GM23248 (cell line): ENCODE data around the genes WSB2, PRKAB1 and BICDL1.

GRCh38 chr12:116926238-116926591 is 15.5 kb downstream of the FBXW8 start:
- RAMPAGE, long total RNA, result no peak

GRCh38 chr12:117028473-117029211 is 70.6 kb downstream of the TESC start:
- RAMPAGE, long total RNA, result no peak

- RAMPAGE, long total RNA, result no peak
Observed at GRCh38 chr12:117035952-117036501, 63.2 kb downstream of the TESC start.

DNA sequence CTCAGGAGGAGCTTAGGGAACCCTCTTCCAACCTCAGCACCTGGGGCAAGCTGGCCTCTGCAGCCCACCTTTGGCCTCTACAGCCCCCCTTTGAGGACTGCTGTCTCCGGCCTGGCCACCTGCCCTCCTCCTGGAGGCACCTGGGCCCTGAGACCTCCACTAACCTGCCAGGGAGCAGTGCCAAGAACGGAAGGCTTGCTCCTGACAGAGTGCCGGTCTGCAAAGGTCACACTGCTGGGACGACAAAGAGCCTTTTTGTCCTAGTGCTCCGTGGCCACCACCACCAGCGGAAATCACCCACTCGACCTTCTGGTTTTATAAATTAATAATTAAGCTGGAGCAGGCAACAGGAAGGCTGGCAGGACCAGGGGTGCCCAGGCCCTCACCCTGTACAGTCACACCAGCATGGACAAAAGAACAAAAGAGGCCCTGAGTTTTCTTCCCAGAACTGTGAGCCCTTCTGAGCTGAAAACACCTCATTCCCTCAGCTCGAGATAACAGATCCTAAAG is 8.3 kb downstream of the TESC start:
- RAMPAGE, long total RNA, result no peak

DNA sequence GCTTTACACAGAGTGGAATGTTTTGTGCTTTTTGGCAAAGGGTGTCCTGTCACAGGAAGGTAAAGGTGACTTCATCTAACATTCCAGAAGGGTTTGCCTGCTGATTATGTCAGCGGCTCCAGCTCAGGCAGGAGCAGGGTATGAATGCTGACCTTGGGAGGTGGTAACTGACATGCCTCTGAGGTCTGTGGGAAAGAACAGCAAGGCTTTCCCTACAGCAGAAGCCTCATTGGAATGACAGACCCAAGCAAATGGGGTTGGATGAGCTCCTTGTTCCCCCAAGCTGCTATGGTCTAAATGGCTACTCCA is 31.0 kb upstream of the TESC start:
- RAMPAGE, long total RNA, result no peak

DNA sequence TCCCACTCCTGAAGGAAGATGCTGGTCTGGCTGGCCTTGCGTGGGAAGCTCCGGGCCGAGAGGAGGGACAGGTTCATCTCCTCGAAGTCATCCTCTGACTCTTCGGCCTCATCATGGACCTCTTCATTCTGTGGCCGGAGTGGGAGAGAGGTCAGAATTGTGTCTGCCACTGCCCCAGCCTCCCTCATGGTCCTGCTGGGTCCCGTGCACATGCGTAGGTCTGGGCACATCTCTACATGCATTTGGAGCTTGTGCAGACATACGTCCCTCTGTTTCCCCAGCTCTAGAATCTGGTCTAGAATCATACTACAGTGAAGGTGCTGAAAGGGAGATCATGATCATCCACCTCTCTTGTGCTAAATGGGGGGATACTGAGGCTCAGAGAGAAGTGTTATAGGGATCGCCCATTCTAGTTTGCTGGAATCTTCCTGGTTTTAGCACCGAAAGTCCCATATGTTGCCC is 163.7 kb upstream of the NOS1 start:
- RAMPAGE, long total RNA, result no peak

GRCh38 chr12:117533630-117534084 is 172.2 kb upstream of the NOS1 start:
- RAMPAGE, long total RNA, result no peak

DNA sequence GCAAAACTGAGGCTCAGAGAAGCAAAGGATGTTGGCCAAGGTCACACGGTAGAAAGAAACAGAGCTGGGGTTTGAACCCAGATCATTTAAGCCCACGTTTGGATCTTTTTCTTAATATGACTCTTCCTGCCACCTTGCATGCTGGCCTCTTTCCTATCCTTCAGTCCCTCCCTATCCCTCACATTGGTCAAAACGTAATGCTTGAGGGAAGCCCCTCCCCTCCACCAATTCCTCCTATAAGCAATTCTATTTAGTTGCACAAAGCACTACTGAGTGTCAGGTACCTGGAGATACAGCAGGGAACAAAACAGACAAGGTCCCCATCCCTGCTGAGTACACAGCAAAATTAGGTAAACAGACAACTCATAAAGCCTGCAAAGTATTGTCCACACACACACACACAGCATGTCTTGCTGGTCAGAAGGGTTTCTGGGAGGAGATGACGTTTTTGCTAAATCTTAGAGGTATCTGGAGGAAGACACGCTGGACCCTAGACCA is 179.2 kb downstream of the KSR2 start:
- RAMPAGE, long total RNA, result no peak

GRCh38 chr12:118053034-118054010 is 7.7 kb downstream of the WSB2 start:
- RAMPAGE, long total RNA, result no peak

DNA sequence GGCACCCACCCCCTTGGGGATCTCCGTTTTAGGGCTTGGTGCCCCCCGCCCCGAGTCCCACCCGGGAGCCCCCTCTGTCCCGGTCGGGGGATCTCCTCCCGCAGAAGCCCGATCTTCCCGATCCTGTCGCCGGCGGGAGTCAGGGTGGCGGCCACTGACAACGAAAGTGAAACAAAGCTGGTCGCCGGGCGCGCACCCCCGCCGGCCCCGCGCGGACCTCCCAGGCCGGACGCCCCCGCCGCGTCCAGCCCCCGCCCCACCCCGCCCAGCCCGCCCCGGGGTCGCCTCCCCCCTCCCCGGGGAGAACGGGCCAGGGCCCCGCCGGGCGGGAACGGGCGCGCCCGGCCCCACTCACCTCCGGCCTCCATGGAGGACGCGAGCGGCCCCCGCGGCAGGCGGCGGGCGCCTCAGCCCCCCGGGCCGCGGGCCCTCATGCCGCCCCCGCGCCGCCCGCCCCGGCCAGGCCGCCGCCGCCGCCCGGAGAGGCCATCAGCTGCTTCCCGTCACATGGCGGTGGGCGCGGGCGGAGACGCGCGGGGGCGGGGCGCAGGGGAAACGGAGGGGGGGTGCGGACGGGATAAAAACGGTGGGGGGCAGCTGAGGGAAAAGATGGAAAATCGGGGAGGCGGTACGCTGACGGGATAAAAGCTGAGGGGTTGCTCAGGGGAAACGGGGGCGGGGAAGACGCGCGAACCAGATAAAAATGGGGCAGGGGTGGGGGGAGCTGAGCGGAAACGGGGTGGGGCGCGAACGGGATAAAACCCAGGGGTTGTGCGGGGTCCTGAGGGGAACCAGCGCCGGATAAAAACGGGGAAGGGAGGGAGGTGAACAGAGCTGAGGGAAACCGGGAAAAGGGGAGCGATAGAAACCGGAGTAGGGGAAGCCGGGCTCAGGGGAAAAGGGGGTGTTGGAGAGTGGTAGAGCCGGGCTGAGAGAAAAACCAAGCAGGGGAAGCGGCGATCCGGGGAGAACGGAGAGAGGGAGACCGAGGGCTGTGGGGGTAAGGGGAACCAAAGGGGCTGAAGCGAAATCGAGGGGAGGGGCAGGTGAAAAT is at the start of gene WSB2:
Gene WSB2, minus strand, starts transcription at position 499 of the 1,054 bp plus-strand sequence.
- RAMPAGE, long total RNA, result no peak

- RAMPAGE, long total RNA, result no peak
Observed at GRCh38 chr12:118068384-118069189, 7.6 kb upstream of the WSB2 start.

GRCh38 chr12:118201106-118201517 is 65.2 kb downstream of the PEBP1 start:
- RAMPAGE, long total RNA, result no peak

DNA sequence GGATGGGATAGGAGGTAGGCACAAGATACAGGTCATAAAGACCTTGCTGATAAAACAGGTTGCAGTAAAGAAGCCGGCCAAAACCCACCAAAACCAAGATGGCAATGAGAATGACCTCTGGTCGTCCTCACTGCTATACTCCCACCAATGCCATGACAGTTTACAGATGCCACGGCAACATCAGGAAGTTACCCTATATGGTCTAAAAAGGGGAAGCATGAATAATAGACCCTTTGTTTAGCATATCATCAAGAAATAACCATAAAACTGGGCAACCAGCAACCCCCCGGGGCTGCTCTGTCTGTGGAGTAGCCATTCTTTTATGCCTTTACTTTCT is 64.7 kb downstream of the TAOK3 start:
- RAMPAGE, long total RNA, result no peak

- RAMPAGE, long total RNA, result no peak
Observed at GRCh38 chr12:119154437-119155007, 24.2 kb upstream of the HSPB8 start.

GRCh38 chr12:119175841-119176912 is 2.6 kb upstream of the HSPB8 start:
- RAMPAGE, long total RNA, result no peak

- RAMPAGE, long total RNA, result no peak
Observed at GRCh38 chr12:119667451-119668719, at the start of gene PRKAB1. Gene PRKAB1 (plus strand): TSS chr12:119668133.

- RAMPAGE, long total RNA, result no peak
Observed at GRCh38 chr12:119680790-119681449, 13.0 kb downstream of the PRKAB1 start.

DNA sequence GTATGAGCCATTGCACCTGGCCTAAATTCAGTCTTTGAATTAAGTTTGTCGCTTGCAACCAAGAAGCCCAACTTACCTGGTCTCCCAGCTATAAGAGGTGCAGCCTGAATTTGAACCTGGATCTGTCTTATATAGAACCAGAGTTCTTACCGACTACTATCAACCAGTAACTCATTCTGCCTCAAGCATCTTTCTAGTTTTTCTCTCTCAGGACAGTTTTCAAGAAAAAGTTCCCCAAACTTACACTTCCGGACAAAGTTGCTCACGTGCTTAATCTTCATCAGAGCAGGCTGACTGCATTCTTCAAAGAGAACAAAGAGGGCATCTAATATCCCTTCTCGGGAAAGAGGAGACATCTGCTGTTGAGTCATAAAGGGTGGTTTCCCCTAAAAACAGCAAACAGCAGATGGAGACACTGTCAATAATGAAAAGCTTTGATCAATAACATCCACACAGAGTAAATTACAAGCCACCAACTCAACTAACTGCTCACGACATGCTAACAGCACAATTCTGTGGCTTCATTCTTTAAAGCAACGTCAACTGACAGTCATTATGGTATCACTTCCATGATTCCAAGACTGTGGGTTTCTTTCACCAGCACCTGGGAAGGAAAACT is 8.2 kb downstream of the CIT start:
- RAMPAGE, long total RNA, result no peak

DNA sequence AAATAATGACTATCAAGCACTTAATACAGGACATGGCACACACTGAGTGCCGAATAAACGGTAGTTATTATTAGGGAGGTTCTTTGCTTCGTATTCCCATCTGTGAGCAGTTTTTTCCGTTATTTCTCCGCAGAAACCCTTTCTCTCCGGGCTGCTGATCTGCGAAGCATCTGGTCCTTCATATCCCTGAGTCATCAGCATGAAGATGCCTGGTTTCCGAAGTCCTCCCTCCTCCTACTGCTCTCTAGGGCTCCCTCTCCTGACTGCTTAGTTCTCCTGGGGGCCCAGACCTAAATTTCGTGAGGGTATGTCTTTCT is 737 bp upstream of the BICDL1 start:
- RAMPAGE, long total RNA, result no peak

DNA sequence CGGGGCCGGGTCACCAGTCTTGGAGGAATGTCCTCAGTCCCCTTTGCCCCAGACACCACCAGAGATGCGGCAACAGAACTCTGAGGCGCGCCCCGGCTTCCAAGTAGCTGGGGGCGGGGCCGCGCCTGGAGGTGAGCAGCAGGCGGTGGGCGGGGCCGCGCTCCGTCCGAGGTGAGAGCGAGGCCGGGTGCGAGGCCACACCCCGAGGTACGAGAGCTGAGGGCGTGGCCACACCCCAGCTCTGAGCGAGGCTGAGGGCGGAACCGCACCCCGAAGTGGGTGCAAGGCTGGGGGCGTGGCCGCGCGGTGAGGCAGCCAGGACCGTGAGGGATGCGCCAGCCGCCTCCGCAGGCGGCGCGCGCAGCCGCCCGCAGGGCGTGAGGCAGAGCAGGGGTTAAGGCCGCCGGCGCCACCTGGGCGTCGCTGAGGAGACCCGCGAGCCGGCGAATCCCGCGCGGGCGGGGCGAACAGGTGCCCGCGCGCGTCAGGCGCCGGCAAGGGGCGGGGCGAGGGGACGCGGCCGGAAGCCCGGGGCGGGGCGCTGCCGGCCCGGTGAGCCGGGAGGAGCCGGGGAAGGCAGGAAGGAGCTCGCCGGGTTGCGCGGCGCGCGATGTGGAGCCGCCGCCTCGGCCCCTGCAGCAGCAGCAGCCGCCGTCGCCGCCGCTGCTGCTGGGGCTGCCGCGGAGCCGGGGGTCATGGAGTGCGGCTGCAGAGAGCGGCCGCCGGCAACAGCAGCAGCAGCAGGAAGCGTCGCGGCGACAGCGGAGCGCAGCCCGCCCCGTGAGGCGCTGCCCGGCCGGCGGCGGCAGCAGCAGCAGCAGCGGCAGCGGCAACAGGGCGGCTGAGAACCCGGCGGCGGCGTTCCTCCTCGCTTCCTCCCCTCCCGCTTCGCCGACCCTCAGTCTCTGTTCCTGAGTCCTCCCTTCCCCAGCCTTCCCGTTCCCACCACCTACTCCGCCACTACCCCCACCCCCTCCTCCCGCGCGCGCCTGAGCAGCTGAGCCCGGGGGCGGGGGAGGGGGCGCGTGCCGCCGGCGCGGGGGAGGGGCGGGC is at the start of gene BICDL1:
Gene BICDL1, plus strand, starts transcription at position 579 of the 1,053 bp plus-strand sequence.
- RAMPAGE, long total RNA, result no peak